CD14-positive monocyte (primary cell): Measurements from ENCODE around the gene SP140L.

DNA sequence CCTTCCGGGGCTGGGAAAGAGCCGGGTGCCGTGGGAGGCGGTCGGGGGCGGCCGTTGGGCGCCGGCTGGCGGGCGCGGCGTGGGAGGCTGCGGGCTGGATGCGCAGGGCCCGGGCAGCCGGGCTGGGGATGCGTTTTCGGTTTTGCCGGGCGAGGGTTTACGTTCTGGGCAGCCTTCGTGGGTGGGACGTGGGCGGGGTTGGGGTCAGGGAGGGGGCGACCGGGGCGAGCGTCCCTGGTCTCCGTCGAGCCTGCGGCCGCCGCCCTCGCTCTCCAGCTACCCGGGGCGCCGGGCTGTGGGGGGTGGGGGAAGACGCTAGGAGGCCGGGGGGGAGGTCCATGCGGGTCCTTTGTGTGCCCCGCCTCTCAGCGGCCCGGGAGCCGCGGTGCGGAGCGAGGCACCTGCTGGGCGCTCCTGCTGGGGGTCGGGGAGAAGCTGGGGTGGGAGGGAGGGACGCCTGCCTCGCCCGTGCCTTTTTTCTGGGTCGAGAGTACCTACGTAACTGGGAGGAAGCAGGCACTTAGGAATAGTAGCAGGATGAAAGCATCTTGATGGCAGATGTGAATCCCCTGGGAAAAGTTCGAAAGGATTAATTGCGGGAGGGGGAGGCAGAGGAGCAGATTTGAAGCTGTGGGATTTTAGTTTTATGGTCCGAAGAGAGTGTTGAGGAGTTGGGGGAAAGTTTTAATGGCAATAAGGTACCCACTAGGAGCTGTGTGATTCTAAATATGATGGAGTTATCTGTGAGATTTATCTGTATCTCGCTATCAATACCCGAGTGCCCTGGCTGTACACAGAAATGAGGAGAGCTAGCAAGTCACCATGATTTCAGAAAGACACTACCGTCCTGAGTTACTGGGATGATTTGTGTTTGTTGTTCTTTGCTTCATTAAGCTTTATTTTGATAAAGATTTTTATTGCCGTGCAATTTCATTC, 973 bp downstream of the AGFG1 start:
- CAGE, long polyA plus RNA: no peak

DNA sequence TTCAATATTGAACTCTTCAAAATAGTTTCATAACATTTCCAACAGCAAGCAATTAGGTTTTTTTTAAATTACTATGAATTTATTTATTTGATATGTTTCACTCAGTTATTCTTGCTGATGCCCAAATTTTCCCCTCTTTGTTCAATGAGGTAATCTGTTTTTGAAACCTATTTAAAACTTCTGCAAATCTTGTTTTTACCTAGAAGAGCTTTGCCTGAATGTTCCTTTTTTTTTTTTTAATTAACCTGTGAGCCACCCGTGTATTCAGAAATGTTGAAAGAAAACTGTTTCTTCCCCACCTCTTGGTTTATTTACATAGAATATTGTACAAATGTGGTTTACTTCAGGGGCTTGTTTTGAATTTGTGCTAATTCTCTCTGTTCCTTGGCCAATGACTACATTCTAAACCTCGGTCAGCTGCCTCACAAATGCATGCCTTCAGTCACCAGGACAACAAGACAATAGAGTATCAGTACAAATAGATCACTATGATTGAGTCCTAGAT, 35.9 kb downstream of the AGFG1 start:
- CAGE, long polyA plus RNA: no peak

GRCh38 chr2:227557550-227558462, 40.9 kb upstream of the SCYGR2 start:
- CAGE, long polyA plus RNA: no peak

GRCh38 chr2:227563100-227563883, 35.4 kb upstream of the SCYGR2 start:
- CAGE, long polyA plus RNA: no peak

- CAGE, long polyA plus RNA: no peak
Measured at GRCh38 chr2:227658040-227658516, 8.5 kb upstream of the SCYGR5 start.

DNA sequence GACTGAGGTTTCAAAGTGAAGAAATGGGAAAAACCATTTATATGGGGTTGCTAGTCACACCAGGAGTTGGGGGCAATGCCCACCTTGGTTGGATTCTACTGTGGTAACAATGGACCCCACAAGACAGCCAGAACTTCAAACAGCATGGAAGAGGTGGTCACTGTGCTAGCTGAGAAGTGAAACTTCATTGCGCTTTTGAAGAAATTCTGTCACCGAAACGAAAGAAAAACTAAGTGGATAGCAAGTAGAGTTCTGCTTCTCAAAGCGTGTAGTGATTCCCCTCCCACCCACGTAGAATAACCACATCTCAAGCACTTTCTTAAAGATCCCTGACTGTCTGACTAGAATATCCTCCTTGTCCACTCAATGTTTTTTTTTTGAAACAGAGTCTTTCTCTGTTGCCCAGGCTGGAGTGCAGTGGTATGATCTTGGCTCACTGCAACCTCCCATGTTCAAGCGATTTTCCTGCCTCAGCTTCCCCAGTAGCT, 30.2 kb upstream of the CCL20 start:
- CAGE, long polyA plus RNA: no peak

GRCh38 chr2:229075699-229076529, 195.2 kb downstream of the PID1 start:
- CAGE, long polyA plus RNA: no peak

DNA sequence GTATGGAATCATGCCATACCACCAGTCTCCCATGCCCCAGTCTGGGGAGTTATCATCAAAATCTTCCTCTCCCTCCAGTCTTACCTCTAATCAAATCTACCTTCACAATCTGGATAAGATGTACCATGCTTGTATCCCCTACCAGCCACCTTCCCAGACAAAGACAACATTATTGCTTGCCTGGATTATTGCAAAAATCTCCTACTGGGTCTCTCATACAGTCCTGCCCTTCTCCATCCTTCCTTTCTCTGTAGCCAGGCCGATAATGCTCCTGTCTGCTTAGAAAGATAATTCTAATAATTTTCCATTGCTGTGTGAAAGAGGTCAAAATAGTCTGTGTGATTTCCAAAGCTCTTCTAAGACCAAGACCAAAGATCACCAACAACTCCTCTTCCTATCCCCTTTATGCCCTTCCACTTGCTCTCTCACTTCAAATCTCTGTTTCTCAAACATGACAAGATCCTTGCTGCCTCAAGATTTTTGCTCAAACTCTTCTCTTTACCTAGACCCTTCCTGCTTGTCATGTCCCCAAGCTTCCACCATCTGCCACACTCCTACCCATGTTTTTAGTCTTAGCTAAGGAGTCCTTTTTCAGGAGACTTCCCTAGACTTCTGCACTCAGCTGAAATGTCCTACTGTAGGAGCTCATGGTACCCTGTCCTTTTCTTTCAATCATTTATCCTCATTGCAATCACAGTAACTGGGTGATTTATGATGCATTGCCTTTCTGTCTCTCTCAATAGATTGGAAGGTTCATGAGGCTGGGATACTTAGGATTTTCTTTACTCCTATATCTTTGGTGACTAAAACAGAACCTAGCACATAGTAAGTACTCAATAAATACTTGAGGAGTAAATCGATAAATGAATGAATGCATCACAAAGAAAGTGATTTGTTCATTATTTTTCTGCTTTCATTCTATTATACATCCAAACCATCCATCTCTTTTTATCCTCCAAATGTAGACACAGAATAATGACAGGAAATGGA, 153.5 kb downstream of the PID1 start:
- CAGE, long polyA plus RNA: no peak

GRCh38 chr2:229201257-229201940, 69.7 kb downstream of the PID1 start:
- CAGE, long polyA plus RNA: no peak

DNA sequence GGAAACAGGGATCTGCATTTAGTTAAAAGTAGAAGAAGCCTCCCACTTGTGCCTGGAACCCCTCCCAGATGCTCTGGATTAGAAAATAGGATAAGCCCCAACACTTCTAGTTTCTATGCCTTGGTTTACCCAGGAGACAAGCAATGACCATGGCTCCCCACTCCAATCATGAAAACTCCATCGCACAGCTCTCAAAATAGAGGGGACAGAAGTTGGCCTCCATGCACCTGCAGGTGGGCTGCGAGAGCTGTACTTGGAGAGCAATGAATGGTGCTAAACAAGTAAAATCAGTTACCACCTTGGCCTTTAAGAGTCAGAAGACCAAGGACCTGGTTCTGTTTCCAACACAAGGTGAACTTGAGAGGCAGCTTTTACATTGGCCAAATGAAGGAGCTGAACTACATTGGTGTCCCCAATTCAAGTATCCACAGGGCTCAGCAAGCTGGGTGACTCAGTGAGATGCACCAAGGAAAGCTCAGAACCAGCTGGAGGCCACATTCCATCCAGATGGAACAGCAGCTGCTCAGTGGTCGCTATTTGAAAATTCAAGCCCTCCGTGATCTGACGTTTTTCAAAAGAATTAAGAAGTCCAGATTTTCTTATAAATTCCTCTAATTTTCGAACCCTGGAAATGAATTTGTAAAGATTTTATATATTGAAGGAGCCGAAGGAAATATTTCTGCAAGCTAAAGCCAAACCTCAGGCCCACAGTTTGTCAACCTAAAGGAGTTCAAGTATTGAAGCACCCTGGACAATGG, 15.2 kb downstream of the PID1 start:
- CAGE, long polyA plus RNA: no peak

DNA sequence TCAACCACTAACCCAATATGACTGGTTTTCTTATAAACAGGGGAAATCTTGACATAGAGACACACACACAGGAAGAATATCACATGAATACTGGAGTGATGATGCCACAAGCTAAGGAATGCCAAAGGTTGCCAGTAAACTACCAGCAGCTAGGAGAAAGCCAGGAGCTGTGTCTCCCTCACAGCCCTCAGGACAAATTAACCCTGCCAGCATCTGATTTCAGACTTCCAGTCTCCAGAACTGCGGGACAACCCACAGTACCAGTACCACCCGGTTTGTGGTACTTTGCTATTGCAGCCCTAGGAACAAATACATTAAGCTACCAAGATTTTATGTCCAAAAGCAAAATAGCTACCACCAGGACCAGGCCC, 10.1 kb downstream of the PID1 start:
- CAGE, long polyA plus RNA: no peak

- CAGE, long polyA plus RNA: no peak
Measured at GRCh38 chr2:229273622-229273951, 2.5 kb upstream of the PID1 start.

DNA sequence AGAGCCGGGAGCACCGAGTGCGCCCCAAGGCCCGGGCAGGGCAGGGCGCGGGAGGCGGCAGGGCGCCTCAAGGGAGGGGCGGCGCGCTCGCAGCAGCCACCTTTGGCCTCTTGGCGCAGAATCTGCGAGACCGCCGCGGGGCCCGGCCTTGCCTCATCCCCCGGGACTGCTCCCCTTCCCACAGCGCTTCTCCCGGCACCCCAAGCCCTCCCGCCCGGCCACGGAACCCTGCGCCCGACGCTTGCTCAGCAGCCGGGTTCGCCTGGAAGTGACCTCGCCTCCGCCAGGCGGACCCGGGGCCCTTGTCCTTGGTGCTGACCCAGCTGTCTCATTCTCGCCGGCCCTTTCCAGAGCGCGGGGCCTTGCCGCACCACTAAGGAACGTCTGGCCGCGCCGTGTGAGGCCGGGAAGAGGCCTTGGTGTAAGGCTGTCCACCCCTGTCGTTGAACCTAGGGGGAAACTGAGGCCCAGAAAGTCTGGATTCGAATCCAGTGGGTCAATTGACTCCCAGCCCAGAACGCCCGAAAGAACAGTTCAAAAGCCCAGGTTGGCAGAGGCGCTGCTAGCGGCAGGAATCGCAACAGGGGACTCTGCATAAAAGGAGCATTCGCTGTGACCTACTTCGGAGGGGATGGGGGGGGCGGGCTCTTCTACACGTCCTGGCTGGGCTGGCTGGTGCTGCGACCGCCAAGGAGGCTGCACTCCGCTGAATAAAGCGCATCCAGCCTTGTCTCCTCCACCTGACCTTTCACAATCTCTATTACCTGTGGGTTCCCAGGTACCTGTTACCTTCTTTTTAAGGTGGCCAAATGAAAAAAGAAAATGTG, 718 bp upstream of the DNER start:
- CAGE, long polyA plus RNA: no peak

- CAGE, long polyA plus RNA: no peak
Measured at GRCh38 chr2:229980692-229981356, 58.5 kb downstream of the FBXO36 start.

- CAGE, long polyA plus RNA: no peak
Measured at GRCh38 chr2:230166571-230166906, 53.2 kb downstream of the SP110 start.

GRCh38 chr2:230326725-230327420, at the start of gene SP140L:
SP140L (plus strand) TSS chr2:230327193.
- CAGE, long polyA plus RNA: no peak

- CAGE, long polyA plus RNA: no peak
Measured at GRCh38 chr2:230877531-230878323, 13.0 kb downstream of the ITM2C start.

DNA sequence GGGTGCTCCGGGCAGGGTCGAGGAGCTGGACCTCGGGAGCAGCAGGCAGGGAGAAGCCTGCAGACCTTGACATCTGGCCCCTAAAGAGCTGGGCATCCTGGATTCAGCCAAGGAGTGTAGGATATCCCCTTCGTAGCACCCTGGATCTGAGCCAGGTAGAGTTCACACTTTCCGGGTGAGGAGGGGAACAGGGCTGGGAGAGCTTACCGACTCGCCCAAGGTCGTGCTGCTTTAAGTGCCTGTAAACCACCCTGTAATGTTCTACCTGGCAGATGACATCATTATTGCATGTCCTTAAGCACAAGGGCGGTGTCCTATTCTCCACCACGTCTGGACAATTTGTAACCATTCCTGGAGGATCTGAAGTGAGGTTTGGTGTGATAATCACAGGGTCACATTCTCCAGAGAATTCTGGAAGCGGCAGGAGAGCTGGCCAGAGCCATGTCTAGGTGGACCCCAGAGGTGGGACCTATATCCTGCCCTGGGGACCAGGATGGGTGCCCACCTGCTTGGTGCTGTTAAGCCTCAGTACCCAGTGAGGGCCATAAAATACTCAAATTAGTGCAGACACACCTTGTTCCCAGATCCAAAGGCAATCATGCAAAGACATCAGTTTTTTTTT, 14.7 kb downstream of the ITM2C start:
- CAGE, long polyA plus RNA: no peak

DNA sequence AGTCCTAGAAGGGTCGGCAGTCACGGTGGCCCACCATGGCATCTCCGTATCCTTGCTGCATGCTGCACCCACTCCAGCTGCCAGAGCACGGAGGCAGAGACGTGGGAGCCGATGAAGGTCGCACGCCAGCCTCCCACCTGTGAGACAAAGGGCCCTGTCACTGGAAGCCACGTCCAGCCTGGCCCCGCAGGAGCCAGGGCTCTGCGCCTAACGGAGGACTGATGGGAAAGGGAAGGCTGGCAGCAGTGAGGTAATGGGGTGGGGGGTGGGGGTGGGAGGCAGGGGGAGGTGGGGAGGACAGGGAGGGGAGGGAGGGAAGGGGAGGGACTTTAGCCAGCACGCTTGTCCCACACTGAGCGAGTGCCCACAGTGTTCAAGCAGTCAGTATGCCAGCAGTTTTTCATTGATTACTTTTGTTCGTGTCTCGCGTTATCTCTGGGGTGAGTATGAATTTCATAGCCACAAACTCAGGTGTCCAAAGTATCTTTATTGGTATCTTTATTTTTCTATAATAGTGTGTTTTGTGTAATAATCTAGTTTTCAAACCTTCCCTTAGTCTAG, 22.1 kb downstream of the ITM2C start:
- CAGE, long polyA plus RNA: no peak

- CAGE, long polyA plus RNA: no peak
Measured at GRCh38 chr2:231036007-231036553, 1.2 kb upstream of the C2orf72 start.